Measurements from ENCODE around the genes HMGA1 and SCUBE3.

DNA sequence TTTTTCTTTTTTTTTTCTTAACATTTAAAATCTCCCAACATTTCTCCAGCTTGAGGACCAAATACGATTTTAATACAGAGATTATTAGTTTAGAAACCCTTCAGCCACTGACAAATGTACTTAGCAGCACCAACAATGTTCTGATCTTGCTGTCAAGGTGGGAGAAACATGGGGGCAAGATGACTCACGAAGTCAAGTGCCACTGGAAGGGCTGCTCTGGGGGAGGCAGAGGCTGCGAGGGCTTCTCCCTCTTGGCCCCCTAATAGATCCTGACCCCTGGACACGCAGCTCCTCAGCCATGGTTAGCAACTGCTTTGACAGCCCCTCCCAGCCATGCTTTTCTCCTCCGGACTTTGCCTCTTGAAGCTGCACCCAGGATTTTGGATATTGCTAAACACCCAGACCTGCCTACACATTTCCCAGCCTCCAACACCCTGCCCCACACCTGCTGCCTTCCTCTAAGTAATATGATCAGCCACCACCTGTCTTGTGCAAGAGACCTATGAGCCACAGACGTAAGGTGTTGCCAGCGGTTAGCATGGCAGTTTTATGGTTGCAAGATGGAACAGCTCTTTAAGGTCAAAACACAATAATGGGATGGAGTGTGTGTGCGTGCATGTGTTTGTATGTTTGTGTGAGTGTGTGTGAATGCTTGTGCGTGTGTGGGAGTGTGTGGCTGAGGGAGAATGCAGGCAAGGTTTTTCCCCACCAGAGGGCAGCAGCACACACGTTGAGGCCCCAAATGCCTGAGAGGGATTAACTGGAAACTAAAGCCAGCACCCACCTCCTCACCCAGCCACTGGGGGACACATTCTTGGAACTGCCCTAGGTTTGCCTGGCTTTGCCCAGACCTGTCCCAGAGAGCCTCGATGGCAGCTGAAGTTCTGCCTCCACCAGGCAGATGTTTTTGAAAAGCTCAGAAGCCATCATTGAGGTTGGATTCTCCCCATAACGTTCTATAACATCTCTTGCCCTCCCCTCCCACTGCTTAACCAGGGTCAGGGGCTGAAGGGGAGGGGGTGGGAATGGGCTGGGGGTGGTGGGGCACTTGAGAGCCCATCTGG lies 2.5 kb downstream of the IP6K3 start:
- RRBS, result no CpG with 5 or more reads among the region's 12 CpGs

GRCh38 chr6:33761872-33762613 lies 15.3 kb upstream of the IP6K3 start:
- RRBS, result no CpG with 5 or more reads among the region's 8 CpGs

DNA sequence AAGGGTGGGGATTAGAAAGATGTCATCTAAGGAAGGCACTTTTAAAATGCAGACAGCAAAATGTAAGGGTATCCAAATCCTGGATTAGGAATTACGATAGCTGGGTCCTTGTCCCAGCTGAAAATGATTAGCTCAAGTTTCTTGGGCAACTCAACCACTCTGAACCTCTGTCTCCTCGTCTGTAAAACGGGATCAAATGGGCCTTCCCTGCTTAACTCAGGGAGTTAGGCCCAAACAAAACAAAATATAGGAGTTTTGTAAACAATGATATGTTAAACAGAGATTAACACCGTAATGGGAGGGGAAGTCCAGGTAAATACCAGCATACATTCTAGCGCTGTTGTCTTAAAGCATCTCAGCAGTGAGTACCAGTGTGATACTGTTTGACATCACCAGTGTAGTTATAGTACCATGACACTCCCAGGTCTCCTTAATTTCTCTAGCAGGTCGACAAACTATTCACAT lies 2.0 kb downstream of the LEMD2 start:
- RRBS, result no CpG with 5 or more reads among the region's 6 CpGs

- RRBS, result no CpG with 5 or more reads among the region's 12 CpGs
Observed at GRCh38 chr6:34146270-34146827, 462 bp upstream of the GRM4 start.

- RRBS, result 0% methylated on average over 4 of the region's 55 CpGs
Observed at GRCh38 chr6:34223792-34224751, 12.6 kb upstream of the HMGA1 start.

- RRBS, result no CpG with 5 or more reads among the region's 18 CpGs
Observed at GRCh38 chr6:34235051-34235239, 1.7 kb upstream of the HMGA1 start.

DNA sequence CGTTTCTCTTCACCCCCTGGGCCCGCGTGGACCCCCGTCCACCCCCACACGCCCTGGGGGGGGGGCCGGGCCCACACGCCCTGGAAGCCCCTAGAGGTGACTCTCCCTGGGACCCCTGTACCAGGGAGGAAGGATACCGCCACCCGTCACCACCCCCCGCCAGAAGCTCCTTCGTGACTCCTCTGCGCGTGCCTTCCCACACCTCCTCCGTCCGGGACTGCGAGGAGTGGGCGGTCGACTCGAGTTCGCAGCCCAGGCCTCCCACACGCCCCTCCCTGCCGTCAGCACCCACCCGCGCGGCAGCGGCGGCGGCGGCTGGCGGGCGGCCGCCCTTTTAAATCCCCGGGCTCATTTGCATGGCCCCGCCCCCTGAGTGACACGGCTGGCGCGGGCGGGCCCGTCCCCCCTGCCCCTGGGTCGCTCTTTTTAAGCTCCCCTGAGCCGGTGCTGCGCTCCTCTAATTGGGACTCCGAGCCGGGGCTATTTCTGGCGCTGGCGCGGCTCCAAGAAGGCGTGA lies at the start of gene HMGA1:
TSS of gene HMGA1 (plus strand) at position 423 of the 517 bp plus-strand sequence.
- RRBS, result 2% methylated on average over 9 of the region's 48 CpGs

DNA sequence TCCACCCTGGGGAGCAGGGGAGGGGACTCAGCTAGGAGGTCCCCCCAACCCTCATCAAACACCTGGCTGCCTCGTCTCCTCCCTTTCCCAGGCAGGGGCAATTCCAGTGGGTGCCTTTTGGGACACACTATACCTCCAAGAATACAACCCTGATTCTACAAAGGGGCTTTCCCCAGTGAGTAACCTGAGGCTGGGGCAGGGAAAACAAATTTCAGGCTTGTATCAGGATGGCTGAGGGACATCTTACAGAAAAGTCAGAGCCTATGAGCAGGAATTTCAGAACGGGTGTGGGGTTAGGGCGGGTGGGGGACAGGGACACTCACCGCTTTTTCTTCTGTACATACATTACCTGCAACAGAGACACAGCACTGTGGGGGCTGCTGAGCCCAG lies 1.7 kb downstream of the SMIM29 start:
- RRBS, result no CpG with 5 or more reads among the region's 4 CpGs

DNA sequence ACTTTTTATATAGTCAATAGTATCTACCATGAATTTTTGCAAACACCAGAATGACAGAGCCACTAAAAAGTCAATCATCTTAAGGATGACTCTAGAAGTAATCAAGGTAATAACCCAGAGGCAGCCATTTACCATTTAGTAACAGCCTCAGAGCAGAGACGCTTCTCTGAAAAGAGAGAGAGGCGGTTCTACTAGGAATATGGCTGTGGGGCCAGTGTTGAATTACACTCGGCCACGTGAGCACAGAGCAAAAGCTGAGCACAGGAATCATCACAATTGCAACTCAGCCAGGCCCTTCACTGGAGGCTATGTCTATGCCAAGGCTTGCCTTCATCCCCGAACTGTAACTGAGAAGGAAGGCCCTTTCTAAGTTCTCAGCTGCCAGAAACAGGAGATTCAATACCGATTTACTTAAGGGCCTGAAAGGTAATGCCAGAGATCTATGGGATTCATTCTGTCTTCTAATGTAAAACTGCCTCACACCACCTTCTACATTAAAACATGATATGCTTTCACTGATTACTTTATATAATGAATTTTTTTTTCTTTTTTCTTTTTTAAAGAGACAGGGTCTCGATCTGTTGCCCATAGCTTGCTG lies 67.7 kb downstream of the NUDT3 start:
- RRBS, result no CpG with 5 or more reads among the region's 7 CpGs

GRCh38 chr6:34393577-34394076 lies 1.2 kb upstream of the NUDT3 start:
- RRBS, result 81% methylated on average over 3 of the region's 7 CpGs

GRCh38 chr6:34552996-34553621 lies 3.0 kb downstream of the SPDEF start:
- RRBS, result 88% methylated on average over 7 of the region's 10 CpGs

DNA sequence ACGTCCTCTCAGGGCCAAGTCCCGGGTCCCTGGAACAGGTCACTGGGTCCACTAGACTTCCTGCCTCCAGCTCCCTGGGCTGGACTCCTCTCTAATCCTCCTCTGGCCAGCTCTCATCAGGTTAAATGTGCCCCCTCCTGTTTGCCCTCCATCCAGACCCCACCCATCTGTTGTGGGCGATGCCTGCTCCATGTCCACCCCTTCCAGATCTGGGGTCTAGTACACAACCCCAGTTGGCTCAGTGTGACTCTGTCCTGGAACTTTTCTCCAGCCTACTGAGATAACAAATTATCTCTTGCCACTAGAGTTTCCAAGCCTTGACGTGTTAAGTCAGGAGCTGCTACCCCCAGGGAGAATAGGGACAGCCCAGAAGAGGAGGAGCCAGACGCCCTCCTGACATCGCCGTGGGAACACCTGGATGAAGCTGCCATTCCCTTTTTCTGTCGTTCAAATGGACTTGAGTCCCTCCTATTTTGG lies 3.7 kb upstream of the SPDEF start:
- RRBS, result no CpG with 5 or more reads among the region's 8 CpGs

- RRBS, result no CpG with 5 or more reads among the region's 4 CpGs
Observed at GRCh38 chr6:34588646-34589761, 32.9 kb upstream of the SPDEF start.

DNA sequence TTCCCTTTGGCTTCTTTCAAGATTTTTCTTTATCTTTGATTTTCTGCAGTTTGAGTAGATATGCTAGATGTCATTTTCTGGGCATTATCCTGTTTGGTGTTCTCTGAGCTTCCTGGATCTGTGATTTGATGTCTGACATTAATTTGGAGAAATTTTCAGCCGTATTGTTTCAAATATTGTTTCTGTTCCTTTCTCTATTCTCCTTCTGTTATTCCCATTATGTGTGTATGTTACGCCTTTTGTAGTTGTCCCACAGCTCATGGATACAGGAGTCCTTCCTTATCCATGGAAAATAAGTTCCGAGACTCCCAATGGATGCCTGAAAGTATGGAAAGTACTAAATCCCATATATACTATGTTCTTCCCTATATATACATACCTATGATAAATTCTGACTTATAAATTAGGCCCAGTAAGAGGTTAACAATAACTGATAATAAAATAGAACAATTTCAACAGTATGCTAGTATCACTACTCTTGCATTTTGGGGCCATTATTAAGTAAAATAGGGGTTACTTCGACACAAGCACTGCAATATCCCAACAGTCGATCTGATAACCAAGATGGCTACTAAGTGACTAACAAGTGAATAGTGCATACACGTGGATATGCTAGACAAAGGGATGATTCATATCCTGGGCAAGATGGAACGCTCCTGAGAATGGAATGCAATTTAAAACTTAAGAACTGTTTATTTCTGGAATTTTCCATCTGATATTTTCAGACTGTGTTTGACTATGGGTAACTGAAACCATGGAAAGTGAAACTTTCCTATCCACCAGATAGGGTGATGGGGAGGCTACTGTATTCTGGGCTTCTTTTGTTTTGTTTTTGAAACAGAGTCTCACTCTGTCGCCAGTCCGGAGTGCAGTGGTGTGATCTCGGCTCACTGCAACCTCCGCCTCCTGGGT lies 66.7 kb downstream of the ILRUN start:
- RRBS, result no CpG with 5 or more reads among the region's 11 CpGs

DNA sequence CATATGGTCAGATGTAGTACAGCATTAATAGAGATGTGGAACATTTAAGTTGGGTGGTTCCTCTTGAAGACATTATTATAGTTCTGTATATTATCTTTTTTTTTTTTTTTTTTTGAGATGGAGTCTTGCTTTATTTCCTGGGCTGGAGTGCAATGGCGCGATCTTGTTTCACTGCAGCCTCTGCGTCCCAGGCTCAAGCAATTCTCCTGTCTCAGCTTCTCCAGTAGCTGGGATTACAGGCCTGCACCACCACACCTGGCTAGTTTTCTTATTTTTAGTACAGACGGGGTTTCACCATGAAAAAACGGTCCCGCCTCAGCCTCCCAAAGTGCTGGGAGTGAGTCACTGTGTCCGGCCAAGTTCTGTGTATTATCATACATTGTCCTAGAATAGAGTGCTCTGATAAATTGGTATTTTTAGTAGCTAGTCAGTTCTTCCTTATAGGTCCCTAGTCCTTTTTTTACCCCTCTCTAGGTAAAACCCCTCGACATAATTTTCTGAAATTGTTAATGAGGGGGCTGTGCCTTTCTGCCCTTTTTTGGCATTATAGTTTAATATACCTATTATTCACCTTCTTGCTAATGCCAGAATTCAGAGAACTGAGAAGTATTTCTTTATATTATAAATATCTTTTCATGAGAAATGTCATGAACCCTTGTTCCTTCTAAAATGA lies 2.8 kb downstream of the SNRPC start:
- RRBS, result no CpG with 5 or more reads among the region's 8 CpGs

DNA sequence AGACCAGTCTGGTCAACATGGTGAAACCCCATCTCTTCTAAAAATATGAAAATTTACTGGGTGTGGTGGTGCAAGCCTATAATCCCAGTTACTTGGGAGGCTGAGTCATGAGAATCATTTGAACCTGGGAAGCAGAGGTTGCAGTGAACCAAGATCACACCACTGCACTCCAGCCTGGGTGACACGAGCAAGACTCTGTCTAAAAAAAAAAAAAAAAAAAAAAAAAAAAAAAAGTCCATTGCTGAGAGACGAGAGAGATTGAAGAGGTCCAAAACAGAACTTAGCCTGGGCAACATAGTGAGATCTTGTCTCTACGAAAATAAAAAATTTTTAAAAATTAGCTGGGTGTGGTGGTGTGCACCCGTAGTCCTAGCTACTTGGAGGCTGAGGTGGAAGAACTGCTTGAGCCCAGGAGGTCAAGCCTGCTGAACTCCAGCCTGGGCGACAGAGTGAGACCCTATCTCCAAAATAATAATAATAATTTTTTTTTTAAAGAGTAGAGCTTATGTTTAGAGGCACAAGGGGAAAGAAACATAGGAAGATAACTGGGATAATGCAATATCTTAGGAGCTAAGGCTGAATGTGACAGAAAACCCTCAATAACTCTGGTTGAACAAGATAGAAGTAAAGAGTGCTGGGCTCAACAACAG lies 120.8 kb downstream of the ANKS1A start:
- RRBS, result no CpG with 5 or more reads among the region's 5 CpGs

DNA sequence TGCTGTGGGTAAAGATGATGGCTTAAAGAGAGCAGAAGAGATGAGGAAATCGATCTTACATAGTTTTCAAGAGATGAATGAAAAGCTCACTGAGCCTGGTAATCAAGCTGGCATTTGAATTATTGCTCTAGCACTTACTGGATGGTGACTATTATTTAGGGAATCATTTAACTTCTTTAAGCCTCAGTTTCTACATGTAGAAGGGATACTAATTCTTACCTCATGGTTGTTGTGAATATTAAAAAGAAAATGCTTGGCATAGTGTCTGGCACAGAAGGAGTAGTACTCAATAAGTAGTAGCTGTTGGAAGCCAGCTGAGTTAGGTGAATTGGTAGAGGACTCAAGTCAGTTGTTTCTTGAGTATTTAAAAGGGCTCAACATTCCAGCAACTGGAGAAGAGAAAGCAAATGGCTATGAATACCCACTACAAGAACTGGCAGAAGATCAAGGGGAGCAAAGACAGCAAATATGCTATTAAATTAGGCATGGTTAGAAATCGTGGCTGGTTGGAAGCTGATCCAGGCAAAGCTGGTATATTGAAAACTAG lies 121.9 kb downstream of the ANKS1A start:
- RRBS, result no CpG with 5 or more reads among the region's 2 CpGs

GRCh38 chr6:35057874-35058570 lies 83.1 kb downstream of the TCP11 start:
- RRBS, result no CpG with 5 or more reads among the region's 21 CpGs

- RRBS, result no CpG with 5 or more reads among the region's 21 CpGs
Observed at GRCh38 chr6:35149798-35150688, 8.9 kb upstream of the TCP11 start.

DNA sequence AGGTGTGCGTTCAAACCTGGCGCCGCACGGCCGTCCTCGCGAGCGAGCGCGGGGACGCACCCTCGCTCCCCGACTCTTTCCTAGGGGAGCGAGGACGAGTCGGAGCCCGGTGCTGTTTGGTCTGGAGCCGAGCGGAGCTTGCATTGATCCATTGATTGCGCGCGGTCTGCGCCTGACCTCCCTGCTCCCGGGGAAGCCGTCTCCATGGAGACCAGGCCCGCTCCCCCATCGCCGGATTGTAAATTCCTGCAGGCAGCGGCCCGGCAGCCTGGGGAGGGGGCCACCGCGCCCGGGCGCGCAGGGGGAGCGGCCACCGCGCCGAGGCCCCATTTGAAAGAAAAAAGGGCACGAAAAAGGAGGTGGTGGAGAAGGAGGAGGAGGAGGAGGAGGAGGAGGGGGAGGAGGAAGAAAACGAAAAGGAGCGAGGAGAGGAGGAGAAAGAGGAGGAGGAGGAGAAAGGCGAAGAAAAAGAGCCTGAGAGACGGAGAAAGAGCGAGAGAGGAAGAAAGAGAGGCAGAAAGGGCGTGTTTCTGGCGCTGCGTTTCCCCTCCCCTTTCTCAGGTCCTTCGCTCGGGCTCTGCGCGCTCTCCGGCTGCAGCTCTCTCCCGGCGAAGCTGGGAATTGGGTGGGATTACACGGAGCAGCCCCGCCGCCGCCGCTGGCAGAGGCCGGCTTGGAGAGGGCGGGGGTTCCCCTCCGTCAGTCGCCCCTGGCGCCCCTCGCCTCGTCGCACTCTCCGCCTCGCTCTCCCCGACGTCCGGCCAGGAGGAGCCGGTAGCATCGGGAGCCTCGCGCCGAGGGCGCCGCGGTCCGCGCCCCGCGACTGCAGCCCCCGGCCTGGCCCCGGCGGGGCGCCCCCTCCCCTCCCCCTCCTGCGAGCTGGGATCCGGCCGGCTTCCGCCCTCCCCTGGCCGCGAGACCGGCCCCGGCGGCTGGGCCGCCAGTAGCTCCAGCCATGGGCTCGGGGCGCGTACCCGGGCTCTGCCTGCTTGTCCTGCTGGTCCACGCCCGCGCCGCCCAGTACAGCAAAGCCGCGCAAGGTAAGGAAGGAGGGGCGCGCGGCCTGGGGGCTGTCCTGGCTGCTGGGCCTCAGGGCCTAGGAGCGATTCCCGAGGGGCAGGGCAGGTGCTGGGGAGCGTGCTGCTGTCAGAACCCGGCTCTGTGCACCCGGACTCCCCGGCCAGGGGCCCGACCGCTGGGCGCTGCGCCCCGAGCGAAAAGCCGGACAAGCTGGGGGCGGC lies at the start of gene SCUBE3:
TSS of gene SCUBE3 (plus strand) at position 493 of the 1,241 bp plus-strand sequence.
- RRBS, result 3% methylated on average over 62 of the region's 126 CpGs

Data from BE2C (cell line).